Cytotoxic T cell (primary cell): ENCODE measurements around the genes C1orf122 and POU3F1.

- PRO-cap, 2 experiments, result no peak in any of the 2 experiments
These were observed 16.7 kb downstream of the MEAF6 start for GRCh38 chr1:37497979-37498238.

- PRO-cap, 2 experiments, result no peak in any of the 2 experiments
These were observed 962 bp downstream of the SNIP1 start for GRCh38 chr1:37552886-37553776.

DNA sequence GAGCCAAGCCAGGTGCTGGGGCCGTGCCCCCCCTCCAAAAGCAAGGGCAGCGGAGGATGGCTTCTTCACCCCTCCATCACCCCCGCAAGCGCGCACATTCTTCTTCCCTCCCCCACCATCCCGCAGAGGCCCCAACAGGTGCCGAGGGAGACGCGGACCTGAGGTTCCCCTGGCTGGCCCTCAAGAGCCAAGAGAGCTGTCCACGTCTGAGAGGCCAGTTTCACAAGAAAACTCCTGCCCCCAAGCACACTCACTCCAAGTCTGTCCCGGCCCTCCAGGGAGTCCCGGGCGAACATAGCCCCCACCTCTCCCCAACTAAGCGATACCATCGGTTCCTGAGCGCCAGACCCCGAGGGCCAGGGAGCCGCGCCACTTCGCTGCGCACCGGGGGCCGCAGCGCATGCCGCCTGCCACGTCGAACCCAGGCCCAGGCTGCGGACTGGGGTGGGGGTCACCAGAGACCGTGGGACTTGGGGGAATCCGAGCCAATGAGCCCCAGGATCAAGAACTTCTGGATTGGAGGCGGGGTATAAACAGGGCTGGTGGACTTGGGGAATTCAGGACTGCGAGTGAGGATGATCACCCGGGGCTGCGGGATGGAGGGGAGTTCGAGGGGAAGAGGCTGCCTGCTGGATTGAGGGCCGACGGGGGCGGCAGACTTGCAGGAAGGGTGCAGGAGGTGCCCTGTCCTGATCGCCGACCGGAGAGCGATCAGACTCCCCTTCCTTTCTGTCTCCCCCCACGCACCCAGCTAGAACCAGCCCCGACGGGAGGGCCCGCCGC, 780 bp downstream of the RSPO1 start:
- PRO-cap, 2 experiments, result no peak in any of the 2 experiments

DNA sequence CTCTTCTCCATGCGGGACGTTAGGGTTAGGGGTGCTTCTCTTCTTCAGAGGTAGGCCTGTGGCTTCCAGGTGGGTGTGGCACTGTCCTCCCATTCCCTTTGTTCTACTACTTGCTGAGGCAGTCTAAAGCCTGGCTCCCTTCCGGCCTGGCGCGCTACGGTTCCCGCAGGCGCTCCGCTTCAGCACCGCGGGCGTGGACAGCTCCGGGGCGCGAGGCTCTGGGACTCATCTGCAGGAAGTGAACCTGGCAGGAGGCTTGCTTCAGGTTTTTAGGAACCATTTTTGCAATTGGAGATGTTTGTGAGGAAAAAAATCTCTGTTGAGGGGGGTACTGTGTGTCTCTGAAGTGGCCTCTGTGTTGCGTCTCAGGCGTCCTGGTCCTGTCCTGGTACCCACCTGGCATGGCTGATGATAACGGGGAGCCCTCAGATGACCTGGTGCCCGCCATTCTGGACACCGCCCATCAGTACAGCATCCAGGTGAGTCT, 1.8 kb downstream of the MANEAL start:
- PRO-cap, 2 experiments, result no peak in any of the 2 experiments

- PRO-cap, 2 experiments, result no peak in any of the 2 experiments
These were observed at the start of gene C1orf122 for GRCh38 chr1:37807250-37807980. Gene C1orf122 (plus strand): TSS chr1:37807790.

- PRO-cap, 2 experiments, result no peak in any of the 2 experiments
These were observed 763 bp upstream of the MTF1 start for GRCh38 chr1:37859940-37860770.

- PRO-cap, 2 experiments, result no peak in any of the 2 experiments
These were observed 34.2 kb upstream of the MTF1 start for GRCh38 chr1:37893585-37894053.

- PRO-cap, 2 experiments, result peak in 2 of 2 experiments; most common plus-strand start chr1:37926311 (in 2); most common minus-strand start chr1:37926132 (in 1)
These were observed 20.6 kb downstream of the INPP5B start for GRCh38 chr1:37925989-37926847.

GRCh38 chr1:37985736-37986103, 4.1 kb downstream of the SF3A3 start:
- PRO-cap, 2 experiments, result no peak in any of the 2 experiments

- PRO-cap, 2 experiments, result no peak in any of the 2 experiments
These were observed 1.3 kb downstream of the FHL3 start for GRCh38 chr1:38003975-38004393.

- PRO-cap, 2 experiments, result no peak in any of the 2 experiments
These were observed 15.8 kb downstream of the POU3F1 start for GRCh38 chr1:38030614-38031468.

DNA sequence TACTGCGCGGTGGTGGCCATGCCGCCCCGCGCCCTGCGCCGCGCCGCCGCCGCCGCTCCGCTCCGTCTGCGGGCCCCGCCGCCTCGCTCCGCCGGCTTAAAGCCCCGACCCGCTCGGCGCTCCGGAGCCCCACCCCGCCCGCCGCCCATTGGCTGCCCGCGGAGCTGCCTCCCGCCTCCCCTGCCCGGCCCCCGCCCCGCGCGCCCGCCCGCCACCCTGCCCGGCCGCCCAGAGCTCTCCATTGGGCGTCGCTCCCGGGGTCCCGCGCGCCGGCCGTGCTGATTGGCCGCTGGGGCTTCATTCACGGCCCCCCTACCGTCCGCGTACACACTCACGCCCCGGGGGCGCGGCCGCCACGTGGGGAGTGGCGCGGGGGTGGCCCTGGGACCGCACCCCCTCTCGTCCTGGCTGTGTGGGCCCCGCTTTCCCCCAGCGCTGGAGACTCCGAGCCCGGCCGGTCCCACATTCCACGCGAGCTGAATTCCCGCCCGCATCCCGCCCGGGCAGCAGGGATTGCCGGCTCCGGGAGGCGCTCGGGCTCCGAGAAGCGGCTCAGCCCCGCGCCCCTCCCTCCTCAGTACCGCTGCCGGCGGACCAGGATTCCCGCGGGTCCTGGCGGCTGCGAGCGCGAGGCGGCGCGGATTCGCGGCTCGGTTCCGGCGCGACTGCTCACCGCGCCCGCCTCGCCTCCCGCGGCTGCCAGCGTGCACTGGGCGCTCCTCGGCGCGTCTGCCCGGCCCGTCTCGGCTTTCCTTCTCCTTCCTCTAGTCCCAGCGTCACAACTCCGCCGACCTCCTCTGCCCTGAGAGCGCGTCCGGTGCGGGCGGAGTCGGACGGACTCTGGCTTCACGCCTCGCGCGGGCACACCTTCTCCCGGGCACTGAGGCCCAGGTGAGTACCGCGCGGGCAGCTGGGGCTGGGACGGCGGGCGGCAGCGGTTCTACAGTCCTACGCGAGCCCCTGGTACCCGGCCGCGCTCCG, at the start of gene POU3F1:
Gene POU3F1 (minus strand): TSS at position 70 of the 981 bp plus-strand sequence.
- PRO-cap, 2 experiments, result peak in 2 of 2 experiments; most common minus-strand start position 70 of the sequence (in 2)

- PRO-cap, 2 experiments, result no peak in any of the 2 experiments
These were observed 383.4 kb downstream of the RRAGC start for GRCh38 chr1:38475839-38476908.

GRCh38 chr1:38815838-38816595, 43.6 kb downstream of the RRAGC start:
- PRO-cap, 2 experiments, result no peak in any of the 2 experiments

DNA sequence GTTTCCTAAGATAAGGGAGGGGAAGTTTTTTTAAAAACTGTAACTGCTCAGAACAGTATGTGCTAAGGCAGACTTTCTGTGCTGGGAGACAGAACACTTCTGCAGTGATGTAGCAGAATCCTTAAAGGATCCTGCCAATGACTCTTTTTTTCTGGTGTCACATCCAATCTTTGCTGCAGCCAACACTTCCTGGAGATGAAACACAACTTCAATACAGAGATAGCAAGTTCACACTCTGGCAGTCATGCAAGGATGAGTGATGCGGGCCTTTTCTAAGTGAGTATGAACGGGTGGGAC, 21.5 kb downstream of the NDUFS5 start:
- PRO-cap, 2 experiments, result no peak in any of the 2 experiments

GRCh38 chr1:39114177-39114550, 88.0 kb downstream of the NDUFS5 start:
- PRO-cap, 2 experiments, result peak in 2 of 2 experiments; most common plus-strand start chr1:39114264 (in 2)

DNA sequence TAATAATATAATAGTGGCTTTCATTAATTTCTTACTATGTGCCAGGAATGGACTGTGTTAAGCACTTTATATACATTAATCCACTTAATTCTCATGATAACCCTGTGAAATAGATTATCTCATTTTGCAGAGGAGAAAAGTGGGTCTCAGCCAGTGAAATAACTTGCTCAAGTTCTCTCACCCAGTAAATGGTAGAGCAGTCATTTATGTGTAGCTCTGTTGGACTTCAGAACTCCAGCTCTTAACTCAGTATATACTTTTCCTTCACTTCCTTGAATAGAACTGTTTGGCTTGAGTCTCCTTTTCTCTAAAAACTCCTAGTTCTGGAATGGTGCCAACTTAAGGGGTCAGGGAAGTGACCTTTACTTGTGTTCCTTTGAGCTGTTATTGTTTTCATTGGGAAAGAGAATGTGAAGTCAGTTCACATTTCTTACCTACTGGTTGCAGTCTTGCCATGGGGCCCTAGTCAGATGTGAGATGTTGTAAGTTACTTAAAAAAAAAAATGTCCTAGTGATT, 77.1 kb upstream of the MACF1 start:
- PRO-cap, 2 experiments, result no peak in any of the 2 experiments

DNA sequence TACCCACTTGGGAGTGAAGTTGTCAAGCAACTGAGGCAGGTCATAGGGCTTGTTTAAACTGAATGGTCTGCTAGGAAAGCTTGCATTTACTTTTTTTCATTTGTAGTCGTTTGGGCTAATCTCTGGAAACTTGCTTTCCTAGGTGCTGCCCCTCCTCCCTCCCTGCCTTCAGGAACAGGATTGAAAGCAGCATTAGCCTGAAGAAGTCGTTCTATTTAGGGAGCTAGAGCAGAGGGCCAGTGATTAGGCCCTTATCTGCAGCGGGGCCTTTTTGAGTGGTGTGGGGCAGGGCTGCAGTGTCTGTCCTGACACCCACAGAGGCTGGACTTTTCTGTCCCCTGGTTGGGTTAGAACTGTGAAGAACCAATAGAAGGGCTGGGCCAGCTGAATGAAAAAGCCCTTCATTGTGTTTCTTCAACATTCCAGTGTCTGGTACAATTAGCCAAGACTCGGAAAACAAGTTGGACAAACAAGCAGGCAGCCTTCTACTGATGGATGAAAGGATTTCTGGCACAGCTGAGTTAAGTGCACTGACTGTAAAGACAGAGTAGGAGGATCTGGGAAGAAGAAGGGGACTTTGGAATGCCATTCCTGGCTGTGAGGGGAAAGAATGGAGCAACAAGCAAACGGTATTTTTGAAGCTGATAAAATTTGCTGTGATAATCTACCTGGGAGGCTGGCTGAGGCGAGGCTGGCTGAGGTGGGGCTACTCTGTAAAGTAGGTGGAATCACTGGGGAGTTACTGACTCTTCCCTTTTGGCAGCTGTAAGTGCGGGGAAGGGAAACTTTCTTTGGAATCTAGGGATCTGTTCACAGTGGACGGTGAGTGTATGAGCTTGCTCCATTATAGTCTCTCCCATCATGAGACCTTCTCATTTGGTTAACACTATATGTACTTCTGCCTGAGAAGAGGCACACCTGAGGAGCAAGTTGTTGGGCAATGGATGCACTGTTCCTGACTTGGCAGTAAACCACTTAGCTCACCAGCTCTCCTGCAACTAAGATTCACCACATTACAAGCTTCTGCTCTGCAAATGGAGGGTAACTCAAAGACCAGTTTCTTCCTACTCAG, 9.8 kb downstream of the MACF1 start:
- PRO-cap, 2 experiments, result no peak in any of the 2 experiments

GRCh38 chr1:39317039-39317510, 112.6 kb downstream of the MACF1 start:
- PRO-cap, 2 experiments, result no peak in any of the 2 experiments

GRCh38 chr1:39441593-39442618, 49.5 kb upstream of the BMP8A start:
- PRO-cap, 2 experiments, result no peak in any of the 2 experiments